NT2/D1 (cell line): ENCODE data around the genes TEX38 and STIL.

DNA sequence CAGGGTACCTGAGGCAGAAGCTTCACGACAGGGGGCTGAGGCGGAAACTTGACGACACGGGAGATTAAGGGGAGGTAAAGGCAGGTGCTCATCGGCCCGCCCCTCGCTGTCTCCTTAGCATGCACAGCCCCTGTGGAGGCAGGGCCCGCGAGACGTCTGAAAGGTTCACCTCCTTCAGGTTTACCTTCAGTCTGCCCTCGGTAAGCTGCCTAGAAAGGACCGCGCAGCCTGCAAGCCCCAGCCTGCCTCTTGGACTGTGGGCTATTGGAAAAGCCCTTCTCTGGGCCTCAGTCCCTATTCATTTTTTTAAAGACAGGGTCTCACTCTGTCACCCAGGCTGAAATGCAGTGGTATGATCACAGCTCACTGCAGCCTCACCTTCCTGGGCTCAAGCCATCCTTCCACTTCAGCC lies 12.3 kb downstream of the TMEM275 start:
- RRBS, 2 experiments: no CpG with 5 or more reads among the region's 13 CpGs

DNA sequence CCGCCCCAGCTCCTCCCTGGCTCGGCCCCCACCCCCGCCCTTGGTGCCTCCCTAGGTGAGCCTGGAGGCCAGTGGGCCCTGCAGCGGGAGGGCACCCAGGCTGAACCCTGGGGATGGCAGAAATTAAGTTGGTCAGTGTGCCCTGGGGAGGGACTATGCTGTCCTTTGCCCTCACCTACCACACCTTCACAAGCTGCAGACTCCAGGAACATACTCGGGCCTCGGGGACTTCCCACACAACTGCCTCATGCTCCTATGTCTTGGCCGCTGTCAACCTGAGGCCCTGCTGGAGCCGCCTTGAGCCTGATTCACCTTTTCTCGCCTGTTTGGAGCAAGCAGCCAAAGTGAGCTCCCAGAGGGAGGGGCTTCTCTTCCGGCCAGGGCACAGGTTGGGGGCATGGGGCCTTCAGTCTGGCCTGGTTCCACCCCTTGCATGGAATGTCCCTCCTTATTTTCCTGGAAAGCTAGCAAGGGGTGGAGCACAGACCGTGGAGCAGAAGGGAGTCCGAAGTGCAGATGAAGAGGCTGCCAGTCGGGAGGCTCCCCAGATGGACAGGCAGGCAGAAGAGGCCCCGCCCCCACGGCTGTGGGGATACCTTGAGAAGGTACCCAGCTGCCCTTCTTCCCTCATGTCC lies 8.5 kb downstream of the TMEM275 start:
- RRBS, 2 experiments: no CpG with 5 or more reads among the region's 15 CpGs

DNA sequence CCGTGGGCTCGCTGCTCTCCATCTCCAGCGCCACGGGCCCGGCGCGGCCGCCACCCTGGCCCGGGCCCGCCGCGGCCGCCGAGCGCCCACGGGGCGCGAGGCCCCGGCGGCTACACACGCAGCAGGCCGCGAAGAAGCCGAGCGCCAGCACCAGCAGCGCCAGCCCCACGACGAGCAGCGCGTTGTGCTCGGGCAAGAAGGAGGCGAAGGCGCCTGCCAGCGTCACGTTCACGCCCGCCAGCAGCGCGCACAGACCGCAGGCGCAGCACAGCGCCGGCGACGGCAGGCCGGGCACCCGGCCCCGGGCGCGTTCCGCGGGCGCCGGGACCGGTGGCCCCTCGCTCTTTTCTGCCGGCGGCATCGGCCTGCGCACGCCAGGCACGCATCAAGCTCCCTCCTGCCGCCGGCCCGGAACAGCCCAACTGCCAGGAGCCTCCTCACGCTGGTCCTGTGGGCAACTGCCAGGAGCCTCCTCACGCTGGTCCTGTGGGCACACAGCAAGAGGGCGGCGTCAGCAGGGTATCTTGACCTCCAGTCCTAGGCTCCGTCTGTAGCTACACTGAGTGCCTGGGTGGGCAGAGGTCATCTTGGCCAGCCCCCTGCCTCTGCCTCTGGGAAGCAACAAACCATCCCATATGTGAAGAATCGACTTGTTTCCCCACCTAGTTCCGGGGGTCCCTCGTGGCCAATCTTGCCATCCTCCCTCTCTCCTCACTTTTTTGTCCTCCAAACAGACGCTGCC lies 2.0 kb downstream of the TMEM275 start:
- RRBS, 2 experiments: 2 to 4% methylated on average over 23 of the region's 74 CpGs

- RRBS, 2 experiments: no CpG with 5 or more reads among the region's 7 CpGs
Observed at GRCh38 chr1:46593998-46594493, 10.0 kb downstream of the MKNK1 start.

DNA sequence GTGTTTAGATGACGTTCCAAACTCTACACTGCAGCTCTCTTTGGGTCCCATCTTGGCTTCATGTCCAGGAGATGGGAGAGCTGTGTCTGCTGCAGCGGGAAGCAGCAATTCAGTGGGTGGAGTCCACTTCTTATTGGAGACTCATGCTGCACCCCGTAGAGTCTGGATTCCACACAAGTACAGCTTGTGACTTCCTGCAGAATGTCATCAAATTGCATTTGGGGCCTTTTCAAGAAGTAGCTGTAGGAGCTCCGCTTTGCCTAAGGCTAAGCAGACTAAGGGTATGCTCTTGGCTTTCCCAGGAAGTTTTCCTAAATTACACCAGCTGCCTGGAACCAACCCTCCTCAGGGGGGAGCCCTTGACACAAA lies 5.7 kb upstream of the MOB3C start:
- RRBS, 2 experiments: no CpG with 5 or more reads among the region's 4 CpGs

DNA sequence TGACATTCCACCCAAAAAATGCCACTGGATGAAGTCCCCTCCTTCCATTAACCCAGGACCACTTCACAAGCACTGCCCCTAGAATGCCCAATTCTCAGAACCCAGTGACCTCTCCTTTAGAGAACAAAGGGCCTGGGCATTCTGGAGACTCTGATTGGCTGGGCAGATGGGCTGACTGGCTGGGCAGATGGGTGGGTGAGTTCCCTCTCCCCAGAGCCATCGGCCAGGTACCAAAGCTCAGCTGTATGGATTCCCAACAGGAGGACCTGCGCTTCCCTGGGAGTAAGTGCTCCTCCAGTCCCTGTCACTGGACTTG lies at the start of gene TEX38:
TEX38 (plus strand) TSS at position 165 of the 316 bp plus-strand sequence.
- RRBS, 2 experiments: no CpG with 5 or more reads among the region's 2 CpGs

GRCh38 chr1:46857384-46857910 lies 58.6 kb downstream of the CYP4B1 start:
- RRBS, 2 experiments: no CpG with 5 or more reads among the region's 5 CpGs

DNA sequence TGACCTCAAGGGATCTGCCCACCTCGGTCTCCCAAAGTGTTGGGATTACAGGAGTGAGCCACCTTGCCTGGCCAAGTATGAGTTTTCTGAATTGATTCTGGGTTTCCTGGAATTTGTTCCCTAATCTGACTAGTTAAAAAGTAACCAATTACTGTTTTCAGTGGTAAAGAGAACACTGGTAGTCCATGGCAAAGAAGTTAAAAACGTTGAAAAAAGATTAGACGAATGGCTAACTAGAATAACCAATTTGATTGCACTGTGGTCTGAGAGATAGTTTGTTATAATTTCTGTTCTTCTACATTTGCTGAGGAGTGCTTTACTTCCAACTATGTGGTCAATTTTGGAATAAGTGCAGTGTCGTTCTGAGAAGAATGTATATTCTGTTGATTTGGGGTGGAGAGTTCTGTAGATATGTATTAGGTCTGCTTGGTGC lies 21.1 kb upstream of the CYP4A11 start:
- RRBS, 2 experiments: no CpG with 5 or more reads among the region's 4 CpGs

- RRBS, 2 experiments: no CpG with 5 or more reads among the region's 2 CpGs
Observed at GRCh38 chr1:46986327-46986997, 37.0 kb upstream of the CYP4X1 start.

DNA sequence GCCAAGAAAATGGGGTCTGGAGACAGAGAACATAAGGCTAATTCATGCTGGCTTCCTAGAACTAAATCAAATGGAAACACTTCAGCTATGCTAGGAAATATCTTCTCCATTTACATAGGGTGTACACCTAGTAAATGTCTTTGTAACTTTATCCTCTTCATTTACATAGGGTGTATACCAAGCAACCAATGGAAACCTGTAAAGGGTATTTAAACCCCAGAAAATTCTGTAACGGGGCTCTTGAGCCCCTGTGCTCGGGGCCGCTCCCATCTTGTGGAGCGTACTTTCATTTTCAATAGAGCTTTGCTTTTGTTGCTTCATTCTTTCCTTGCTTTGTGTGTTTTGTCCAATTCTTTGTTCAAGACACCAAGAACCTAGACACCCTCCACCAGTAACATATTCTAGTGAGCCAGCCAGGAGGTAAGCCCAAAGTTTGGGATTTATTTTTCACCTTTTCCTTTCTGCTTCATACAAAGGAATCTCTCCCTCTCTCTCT lies 19.5 kb upstream of the CYP4X1 start:
- RRBS, 2 experiments: no CpG with 5 or more reads among the region's 4 CpGs

DNA sequence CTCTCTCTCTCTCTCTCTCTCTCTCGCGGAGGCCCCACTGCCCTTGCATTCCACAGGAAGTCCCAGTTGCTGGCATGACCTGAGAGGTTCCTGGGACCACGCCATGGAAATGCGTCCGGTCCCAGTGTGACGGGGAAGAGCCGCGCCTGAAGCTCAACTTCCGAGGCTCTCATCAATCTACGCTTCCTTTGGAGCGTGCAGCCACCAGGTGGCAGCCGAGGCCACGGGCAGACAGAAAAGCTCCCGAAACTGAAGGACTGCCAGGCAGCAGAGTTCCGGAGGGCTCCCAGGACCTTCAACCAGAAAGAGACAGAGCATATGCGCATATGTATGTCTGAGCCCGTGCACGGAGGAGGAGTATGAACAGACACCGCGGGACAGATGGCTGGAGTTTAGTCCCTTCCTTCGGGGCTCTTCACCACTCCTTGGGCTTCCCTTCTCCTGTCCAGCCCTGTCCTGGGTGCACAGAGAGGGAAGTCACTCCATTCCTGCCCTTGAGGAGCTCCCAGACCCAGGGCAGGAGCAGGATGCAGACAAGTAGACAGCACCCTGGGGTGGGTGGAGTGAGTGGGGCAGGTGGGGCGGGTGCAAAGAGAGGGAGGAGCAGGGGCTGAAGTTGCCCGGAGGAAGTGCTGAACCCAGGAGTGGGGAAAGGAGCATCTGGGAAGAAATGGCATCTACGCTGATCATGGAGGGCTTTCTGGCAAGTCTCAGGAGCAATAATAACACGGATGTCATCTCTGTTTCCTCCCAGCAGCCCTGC lies 10.5 kb downstream of the PDZK1IP1 start:
- RRBS, 2 experiments: no CpG with 5 or more reads among the region's 25 CpGs

- RRBS, 2 experiments: no CpG with 5 or more reads among the region's 2 CpGs
Observed at GRCh38 chr1:47188602-47189083, 1.2 kb downstream of the PDZK1IP1 start.

DNA sequence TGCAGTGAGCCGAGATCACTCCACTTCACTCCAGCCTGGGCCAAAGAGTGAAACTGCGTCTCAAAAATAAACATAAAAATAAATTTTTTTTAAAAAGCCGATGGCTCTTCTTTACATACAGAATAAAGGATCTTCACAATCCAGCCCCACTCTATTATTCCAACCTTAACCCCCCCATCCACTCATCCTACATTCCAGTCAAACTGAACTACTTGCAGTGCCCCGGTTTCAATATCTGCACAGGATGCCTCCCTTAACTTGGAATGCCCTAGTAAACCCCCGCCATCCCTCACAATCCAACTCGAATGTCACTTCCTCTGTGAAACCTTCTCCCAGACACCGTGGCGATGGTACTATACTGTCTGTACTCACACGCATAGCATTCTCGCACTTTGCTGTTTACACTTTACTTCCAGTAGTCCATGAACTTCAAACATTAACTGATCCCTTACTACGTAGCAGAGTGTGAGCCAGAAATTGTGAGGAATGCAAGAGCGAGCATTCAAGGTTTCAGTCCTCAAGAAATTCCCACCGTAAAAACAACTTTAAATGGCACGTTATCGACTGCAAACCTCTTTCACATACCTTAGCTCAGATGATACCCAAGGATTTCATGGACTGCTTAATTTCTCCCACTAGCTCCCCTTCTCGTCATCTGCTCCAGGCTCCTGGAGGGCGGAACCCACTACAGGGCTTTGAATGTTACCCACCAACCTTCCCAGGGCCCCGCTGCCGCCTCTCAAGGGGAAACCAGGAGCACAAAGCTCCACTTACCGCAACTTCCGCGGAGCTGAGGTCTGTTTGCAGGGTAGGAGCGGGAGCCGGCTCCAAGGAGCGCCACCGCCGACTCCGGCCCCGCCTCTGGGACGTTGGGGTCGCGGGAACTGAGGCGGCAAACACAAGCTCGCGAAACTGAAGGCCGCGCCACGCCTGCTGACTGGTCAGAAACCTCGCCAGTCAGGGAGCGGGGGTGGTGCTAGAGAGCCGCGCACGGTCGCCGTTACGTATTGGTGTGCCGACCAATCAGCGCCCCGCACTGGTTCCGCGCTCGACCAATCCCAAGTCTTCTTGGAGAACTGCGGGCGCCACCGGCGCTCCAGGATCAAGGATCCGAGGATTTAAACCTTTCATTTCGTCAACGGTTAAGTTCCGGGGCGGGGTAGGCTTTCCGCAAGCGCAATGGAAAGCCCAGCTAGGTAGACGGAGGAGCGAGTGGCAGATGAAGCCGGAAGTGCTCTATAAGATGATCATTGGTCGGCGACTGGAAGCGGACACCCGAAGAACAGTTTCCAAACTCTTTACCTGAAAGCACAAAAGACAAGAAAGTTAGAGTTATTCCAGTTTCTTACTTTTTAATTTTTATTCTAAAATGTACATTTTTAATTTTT lies at the start of gene STIL:
STIL (minus strand) TSS at position 886 of the 1,388 bp plus-strand sequence.
- RRBS, 2 experiments: under 1% methylated on average over 10 of the region's 70 CpGs

GRCh38 chr1:47701834-47702069 lies 263.9 kb downstream of the FOXD2 start:
- RRBS, 2 experiments: no CpG with 5 or more reads among the region's 1 CpG

- RRBS, 2 experiments: under 1 to 2% methylated on average over 55 to 57 of the region's 93 CpGs
Observed at GRCh38 chr1:47708883-47709903, 271.3 kb downstream of the FOXD2 start.

DNA sequence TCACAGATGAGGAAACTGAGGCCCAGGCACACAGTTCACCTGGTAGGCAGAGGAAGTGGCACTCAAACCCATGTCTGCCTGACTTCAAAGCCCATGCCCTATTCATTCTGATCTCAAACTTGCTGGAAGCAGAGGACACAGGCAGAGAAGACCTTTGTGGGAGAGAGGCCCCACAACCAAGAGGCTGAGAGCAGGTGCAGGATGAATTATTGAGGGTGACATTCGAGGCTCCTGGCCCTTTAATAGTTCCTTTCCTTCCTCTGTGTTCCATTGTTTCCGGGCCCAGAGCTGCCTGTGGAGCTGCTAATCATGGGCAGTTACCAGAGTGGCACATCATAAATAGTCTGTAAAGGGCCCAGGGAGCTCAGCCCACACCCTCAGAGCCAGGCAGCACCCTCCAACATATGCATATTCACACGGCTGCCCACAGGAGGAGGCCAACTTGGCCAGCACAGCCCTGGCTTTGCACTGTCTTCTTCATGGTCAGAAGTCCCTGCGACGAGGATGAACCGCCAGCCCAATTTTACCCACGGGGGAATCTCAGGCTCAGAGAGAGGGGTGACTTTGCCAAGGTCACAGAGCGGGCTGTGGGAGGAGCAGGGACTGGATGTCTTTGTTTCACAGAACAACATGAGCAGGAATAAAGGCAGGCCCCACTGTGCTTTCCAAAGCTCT lies 172.6 kb downstream of the TRABD2B start:
- RRBS, 2 experiments: no CpG with 5 or more reads among the region's 8 CpGs

DNA sequence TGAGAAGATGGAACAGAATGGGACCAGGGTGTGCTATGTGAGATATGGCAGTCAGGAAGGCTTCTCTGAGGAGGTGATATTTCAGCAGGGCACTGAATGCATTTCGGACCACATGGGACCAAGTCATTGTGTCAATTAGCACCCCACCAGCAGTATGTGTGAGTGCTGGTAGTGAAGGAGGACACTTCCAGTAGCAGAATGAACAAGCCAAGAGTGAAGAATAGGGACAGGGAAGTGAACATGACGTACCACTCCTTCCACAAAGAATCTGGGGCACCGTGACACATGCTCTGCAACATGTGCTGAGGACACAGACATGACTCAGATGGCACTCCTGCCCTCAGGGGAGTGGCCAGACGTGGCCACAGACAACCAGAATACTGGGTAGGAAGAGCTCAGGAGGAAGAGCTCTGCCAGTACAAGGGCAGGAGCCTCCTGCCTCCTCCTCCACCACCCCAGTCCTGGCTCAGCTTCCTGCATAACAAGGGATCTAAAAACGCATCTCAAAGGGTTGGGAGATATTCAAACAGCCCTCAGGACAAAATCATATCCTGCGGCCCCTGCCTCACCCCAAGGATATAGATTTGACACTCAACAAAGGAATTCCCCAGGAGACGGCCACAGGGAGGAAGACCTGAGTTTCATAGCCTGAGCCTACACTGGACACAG lies 102.5 kb downstream of the TRABD2B start:
- RRBS, 2 experiments: no CpG with 5 or more reads among the region's 7 CpGs

- RRBS, 2 experiments: no CpG with 5 or more reads among the region's 16 CpGs
Observed at GRCh38 chr1:47992527-47993068, 4.6 kb downstream of the TRABD2B start.

DNA sequence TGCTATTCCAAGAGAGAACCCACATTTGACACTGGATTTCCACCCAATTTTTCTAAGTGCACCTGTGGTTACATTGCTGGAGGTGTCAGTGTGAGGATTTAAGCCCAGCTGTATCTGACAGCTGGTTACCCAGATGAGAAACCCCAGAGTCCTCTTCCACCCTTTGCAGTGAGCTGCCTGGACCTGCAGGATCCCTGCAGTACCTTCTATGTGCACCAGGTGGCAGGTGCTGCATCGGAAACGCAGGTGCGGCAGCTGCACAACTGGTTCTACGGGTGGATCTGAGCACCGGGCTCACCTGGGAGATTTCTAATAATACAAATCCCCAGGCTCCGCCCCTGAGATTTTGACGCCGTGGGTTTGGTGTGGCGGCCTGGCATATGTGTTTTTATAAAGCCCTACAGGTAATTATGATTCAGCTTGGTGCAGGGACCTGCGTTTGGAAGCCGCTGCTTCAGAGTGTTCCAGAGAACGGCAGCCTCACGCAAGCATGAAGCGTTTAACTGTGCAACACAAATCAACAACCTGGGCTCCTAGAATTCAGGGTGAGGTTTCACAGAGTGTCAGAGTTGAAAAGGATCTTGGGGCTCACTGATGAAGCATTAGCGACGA lies 96.6 kb upstream of the TRABD2B start:
- RRBS, 2 experiments: no CpG with 5 or more reads among the region's 16 CpGs

GRCh38 chr1:48239308-48240032 lies 17.0 kb downstream of the SLC5A9 start:
- RRBS, 2 experiments: no CpG with 5 or more reads among the region's 8 CpGs